Tibial artery (tissue), 1 donor: Measurements from ENCODE around the gene ADGRE3.

DNA sequence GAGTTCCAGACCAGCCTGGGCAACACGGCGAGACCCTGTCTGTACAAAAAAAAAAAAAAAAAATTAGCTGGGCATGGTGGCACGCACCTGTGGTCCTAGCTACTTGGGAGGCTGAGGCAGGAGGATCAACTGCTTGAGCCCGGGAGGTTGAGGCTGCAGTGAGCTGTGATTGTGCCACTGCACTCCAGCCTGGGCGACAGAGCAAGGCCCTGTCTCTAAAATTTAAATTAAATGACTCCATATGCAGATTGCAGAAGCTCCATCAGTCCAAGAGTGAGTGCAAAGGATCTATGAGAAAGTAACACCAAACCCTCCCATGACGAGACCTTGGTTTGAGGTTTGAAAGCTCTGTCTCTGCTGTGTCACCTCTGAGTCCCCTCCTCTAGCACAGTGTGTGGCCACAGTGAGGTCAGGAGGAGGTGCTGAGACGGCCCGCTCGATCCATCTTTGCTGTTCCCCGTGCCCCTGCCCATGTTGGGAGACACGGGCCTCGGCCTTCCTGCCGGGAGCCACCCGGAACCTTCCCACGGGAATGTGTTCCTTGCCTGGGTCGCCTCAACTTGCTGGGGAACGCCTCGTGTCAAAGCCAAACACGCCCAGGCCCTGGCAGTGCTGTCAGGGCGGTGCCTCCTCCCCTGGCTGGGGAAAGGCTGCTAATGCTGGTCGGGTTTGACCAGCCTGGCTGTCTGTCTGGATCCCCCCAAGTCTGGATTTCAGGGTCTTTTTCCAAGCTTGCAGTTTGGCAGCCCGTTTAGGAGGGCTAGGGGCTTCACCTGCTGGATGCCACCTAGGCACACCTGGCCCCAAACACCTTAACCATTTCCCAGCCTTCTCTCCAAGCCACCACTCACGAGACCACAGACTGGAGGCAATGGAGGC lies 10.1 kb downstream of the NANOS3 start:
- PRO-cap, result no peak

DNA sequence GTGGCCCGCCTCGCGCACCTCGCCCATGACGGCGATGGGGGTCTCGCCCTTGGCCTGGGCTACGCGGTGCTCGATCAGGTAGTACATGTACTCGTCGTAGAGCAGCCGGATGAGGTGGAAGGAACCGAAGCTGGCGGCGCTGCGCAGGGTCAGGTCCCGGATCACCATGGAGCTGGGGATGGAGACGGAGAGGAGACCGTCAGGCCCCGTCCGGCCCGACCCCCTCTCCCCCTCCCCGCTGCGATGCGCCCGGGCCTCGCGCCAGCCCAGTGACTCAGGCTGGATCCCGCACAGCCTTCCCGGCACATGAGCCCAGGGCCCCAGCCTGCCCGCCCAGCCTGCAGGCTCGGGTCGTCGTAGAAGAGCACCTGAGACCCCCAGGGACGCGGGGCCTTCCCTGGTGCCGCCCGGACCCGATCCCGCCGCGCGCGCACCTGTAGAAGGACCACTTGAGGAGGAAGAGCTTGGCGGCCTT lies 10.8 kb downstream of the DCAF15 start:
- PRO-cap, result unidirectional peak, minus-strand start at position 234 of the sequence

GRCh38 chr19:13978167-13979275 lies 26.2 kb downstream of the DCAF15 start:
- PRO-cap, result unidirectional peak, plus-strand start at chr19:13978630; unidirectional peak, plus-strand start at chr19:13978993; unidirectional peak, minus-strand start at chr19:13979066

DNA sequence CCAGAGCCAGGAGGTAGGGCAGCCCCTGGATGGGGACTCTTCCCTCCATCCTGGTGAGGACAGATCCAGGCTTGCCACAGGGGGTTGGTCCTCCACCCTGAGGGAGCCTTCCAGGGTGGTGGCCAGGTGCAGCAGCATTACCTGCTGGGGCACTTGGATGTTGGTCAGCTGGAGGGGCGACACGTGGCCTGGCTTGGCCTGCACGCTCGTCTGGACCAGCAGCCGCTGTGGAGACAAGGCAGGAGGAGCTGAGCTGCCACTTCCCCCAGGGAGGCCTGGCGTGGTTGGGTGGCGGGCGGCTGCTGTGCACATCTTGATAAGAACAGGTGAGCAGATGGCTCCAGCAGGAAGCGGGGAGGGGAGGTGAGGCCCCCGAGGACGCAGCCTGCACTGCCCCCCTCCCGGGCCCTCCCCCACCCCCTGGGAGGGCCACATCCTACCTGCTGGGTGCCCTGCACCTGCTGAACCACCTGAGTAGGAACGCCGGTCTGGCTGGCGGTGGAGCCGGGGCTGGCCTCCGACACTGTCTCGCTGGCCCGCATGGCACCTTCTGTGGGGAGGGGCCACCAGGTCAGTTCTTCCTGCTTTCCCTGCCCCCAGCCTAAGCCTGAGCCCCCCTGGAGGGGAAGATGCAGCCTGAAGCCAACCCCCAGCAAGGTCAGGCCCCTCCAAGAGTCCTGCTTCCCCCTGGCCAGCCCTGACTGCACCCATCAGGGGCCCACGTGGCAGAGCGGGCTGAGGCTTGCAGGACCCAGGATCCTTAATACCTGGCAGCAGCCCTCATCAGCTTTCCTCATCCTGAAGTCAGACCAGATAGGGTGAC lies 22.9 kb downstream of the RFX1 start:
- PRO-cap, result no peak

DNA sequence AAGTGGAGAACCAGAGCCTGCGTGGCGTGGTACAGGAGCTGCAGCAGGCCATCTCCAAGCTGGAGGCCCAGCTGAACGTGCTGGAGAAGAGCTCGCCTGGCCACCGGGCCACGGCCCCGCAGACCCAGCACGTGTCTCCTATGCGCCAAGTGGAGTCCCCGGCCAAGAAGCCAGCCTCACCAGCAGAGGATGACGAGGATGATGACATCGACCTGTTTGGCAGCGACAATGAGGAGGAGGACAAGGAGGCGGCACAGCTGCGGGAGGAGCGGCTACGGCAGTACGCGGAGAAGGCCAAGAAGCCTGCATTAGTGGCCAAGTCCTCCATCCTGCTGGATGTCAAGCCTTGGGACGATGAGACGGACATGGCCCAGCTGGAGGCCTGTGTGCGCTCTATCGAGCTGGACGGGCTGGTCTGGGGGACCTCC lies 1.9 kb upstream of the MISP3 start:
- PRO-cap, result no peak

DNA sequence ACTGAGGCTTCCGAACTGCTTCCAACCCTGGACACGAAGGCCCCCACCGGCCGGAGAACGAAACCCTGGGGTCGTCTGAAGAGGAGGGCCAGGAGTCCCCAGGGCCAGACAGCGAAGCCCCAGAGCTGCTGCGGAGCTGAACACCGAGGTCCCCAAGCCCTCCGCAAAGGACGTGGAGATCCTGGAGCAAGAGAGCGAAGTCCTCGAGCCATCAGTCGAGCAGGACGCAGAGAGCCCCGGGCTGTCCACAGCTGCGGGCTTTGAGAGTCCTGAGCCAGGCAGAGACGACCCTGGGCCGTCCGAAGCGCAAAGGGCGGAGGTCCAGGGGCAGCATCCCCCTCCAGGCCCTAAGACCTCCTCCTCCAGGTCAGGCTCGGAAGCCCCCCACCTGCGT lies 279 bp downstream of the MISP3 start:
- PRO-cap, result no peak

DNA sequence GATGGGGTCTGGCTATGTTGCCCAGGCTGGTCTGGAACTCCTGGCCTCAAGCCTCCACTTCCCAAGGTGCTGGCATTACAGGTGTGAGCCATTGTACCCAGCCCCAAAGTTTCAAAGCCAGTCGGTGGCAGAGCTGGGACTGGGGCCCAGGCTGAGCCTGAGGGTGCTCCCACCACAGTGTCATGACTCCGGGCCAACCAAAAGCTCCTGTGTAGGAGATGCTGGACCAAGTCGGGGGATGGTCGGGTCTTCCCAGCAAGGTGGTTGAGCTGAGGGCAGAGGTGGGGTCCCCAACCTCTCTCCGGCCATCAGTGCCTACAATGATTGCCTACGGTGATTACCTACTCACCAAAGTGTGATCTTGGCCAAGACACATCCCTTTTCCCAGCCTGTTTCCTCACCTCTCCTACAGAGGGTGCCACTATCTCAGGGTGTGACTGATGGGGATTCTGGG lies 10.8 kb upstream of the C19orf67 start:
- PRO-cap, result no peak

DNA sequence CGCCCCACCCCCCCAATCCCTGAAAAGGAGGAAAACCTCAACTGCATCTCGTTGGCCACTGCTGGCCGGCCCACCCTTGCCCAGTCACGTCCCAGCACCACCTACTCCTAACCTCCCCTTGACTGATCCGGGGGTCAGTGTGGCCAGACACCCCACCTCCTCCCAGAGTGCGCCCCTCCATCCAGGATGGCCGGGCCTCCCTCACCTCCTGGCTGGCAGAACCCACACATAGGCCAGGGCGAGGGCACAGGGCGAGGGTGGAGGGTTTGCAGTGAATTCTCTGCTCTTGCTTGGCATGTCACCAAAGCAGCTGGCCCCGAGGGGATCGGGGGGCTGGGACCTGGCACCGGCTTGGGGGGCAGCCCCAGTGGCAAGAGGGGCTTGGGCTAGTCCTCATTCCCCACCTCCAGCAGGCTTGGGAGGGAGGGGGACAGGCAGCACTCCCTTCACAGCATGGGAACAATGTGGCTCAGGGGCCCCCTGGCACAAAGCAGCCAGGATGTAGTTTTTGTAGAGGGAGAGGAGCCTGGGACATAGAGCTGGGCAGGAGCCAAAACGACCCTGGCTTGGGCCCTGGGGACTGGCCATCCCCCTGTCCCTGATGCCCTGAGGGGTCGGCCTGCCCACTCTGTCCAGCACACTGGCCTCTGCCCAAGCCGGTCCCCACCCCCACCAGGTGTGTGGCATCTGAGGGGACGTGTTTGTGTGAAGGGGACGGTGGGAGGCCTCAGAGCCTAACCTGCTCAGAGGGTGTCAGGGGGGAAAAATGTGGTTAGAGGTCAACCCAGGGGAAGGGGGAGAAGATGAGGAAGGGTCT lies 28.5 kb upstream of the ASF1B start:
- PRO-cap, result no peak

- PRO-cap, result no peak
Measured at GRCh38 chr19:14169852-14170454, 33.6 kb upstream of the ASF1B start.

- PRO-cap, result no peak
Measured at GRCh38 chr19:14374745-14375081, 6.5 kb upstream of the ADGRE5 start.

DNA sequence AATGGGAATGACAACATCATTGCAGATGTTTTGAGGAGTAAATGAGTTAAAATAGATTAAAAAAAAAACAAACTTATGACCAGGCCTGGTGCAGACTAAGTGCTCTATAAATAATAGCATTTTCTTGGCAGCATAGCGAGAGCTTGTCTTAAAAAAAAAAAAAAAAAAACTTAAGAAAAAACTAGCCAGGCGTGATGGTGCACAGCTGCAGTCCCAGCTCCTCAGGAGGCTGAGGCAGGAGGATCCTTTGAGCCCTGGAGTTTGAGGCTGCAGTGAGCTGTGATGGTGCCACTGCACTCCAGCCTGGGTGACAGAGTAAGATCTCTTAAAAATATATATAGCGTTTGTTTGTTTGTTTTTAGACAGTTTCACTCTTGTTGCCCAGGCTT lies 1.5 kb upstream of the ADGRE5 start:
- PRO-cap, result no peak

GRCh38 chr19:14394311-14395199 lies 13.3 kb downstream of the ADGRE5 start:
- PRO-cap, result no peak

DNA sequence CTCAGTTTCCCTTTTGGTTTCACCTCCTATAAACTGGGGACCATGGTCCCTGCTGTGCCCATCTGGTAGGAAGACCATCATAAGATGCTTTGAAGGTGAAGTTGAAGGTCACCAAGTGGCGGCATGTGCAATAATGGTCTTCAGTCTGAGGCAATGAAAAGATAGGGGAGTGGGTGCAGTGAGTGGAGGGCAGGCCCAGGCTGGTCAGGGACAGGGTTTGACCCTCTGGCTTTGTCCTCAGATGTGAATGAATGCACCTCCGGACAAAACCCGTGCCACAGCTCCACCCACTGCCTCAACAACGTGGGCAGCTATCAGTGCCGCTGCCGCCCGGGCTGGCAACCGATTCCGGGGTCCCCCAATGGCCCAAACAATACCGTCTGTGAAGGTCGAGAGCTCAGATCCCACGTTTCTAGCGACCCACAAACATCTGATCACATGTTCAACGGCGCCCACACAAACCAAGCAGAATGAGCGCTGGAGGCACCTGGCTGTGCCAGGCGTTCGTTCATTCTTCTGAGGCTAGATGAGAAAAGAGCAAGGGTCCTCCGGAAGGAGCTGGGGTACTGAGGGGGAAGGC lies 15.7 kb downstream of the ADGRE5 start:
- PRO-cap, result no peak

DNA sequence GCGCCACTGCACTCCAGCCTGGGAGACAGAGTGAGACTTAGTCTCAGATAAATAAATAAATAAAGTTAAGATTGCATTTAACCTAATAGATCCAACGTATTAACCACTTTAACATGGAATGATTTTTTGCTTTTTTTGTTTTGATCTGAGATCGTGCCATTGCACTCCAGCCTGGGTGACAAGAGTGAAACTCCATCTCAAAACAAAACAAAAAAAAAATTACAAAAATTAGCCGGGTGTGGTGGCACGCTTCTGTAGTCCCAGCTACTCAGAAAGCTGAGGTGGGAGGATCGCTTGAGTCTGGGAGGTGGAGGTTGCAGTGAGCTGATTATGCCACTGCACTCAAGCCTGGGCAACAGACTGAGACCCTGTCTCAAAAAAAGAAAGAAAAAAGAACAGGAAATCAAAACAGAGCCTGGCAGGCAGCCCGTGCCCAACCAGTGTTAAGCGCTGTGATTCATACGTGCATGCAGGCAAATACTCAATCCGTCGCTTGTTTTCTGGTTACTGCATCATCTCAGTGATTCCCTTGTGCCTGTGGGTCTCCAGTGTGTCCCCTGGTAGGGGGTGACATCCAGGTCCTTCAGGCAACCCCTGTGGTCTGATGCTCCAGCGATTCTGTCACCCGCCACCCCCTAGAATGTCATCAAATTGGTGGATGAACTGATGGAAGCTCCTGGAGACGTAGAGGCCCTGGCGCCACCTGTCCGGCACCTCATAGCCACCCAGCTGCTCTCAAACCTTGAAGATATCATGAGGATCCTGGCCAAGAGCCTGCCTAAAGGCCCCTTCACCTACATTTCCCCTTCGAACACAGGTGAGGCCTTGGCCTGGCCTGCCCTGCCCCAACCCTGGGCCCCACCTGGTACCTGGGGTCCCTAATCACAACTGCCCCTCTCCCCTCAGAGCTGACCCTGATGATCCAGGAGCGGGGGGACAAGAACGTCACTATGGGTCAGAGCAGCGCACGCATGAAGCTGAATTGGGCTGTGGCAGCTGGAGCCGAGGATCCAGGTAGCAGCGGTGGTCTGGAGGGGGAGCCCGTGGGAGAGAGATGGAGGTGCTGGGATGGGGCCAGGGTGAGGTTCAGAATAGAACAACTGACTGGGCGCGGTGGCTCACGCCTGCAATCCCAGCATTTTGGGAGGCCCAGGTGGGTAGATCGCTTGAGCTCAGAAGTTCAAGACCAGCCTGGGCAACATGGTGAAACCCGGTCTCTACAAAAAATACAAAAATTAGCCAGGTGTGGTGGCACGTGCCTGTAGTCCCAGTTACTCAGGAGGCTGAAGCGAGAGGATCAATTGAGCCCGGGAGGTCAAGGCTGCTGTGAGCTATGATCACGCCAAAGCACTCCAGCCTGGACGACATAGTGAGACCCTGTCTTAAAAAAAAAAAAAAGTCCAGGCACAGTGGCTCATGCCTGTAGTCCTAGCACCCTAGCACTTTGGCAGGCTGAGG lies 17.9 kb downstream of the DDX39A start:
- PRO-cap, result no peak

DNA sequence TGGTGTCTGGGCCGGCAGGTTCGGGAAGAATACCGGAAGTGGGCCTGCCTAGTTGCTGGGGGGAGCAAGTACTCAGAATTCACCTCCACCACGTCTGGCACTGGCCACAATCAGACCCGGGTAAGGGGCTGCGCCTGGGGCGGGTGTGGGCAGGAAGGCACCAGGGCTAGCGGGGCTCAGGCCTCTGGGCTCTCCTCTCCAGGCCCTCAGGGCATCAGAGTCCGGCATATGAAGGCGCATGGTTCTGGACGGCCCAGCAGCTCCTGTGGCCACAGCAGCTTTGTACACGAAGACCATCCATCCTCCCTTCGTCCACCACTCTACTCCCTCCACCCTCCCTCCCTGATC lies 11.3 kb downstream of the DDX39A start:
- PRO-cap, result no peak

GRCh38 chr19:14408238-14409008 lies 10.7 kb downstream of the DDX39A start:
- PRO-cap, result no peak

DNA sequence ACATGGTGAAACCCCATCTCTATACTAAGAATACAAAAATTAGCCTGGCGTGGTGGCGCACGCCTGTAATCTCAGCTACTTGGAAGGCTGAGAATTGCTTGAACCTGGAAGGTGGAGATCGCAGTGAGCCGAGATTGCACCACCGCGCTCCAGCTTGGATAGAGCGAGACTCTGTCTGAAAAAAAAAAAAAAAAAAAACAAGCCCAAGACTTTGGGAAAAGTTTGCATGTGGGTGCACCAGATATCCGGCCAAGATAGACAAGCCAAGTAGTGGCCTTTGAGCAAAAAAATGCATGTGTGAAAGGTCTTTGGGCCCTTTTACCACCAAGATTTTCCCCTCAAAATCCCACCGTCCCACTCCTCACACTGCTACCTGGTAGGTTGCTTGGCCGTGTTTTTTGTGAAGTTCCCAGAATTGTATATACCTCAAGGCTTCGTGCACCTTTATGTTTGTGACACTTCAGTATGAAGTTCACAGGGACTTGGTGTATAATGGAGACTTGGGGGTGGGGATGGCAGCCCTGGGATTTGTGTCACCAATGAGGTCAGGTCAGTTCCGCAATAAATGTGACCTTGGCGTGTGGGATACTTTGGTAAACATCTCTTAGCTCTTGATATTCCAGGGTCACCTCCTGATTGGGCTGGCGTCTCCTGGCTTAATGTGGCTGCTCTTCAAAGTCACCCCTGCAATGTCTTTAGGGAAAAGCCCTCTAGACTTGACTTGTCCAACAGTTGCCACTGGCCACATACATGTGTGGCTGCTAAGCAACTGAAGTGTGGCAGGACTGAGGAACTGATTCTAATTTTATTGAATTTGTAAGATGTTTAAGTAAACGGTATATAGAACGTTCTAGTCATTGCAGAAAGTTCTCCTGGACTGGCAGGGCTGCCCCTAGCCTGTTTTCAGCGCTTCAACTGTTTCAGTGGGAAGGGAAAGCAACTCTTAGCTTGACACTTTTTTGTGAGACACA lies 5.3 kb downstream of the DNAJB1 start:
- PRO-cap, result no peak

GRCh38 chr19:14514059-14514457 lies 4.1 kb downstream of the DNAJB1 start:
- PRO-cap, result no peak

- PRO-cap, result no peak
Measured at GRCh38 chr19:14565443-14565830, 6.4 kb downstream of the NDUFB7 start.

GRCh38 chr19:14674784-14675315 lies at the start of gene ADGRE3:
Gene ADGRE3, minus strand, starts transcription at chr19:14674844.
- PRO-cap, result no peak